ENCODE measurements around a stretch of chr4.

GRCh38 chr4:165325465-165326230, 1.8 kb upstream of the MSMO1 start:
- RRBS = no CpG with 5 or more reads among the region's 6 CpGs

DNA sequence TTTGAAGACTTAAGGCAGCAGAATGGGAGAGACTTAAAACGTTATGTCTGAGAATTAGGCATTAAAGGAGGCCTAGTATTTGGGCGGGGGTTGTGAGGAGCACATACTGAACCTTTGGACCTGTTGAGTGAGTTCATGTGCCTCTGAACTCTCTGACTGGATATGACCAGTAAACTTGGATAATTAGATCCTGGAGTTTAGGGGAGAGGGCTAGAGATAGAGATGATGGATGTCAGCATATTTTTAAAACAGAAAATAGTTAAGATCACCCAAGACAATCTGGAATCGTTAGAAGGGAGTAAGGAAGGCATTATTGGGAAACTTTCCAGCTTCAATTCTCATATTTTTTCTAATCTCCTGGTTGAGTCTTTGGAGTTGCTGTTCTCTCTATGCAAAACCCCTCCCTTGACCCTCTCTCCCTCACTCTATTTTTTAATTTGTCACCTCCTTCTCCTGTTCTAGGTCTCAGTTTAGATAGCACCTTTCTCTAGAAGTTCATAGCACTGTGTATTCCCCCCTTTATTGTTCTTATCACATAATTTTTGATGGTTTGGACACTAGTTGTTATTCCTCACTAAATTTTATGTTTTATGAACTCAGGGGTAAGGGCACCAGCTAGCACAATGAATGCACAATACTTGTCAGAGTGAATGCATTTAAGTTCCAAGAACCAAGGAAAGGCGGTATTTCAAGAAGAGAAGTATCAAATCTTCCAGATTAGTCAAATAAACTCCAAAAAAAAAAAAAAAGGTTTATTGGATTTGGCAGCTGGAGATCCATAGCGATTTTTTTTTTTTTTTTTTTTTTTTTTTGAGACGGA, 1.6 kb downstream of the MSMO1 start:
- RRBS = no CpG with 5 or more reads among the region's 6 CpGs

- RRBS = no CpG with 5 or more reads among the region's 15 CpGs
Observed at GRCh38 chr4:165379628-165380377, 995 bp downstream of the CPE start.

DNA sequence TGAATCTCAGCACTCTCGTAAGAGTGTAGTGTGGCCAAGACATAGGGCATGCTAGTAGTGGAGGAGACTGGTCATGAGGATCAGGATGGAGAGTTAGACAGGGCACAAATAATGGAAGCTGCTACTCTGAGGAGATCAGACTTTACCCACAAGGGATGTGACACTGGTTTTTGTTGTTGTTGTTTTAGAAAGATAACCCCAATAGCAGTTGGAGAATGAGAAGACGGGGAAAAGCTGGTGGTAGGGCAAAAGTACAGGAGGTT, 203.2 kb downstream of the CPE start:
- RRBS = no CpG with 5 or more reads among the region's 2 CpGs

GRCh38 chr4:168503827-168504362, 7.0 kb downstream of the PALLD start:
- RRBS = no CpG with 5 or more reads among the region's 9 CpGs

DNA sequence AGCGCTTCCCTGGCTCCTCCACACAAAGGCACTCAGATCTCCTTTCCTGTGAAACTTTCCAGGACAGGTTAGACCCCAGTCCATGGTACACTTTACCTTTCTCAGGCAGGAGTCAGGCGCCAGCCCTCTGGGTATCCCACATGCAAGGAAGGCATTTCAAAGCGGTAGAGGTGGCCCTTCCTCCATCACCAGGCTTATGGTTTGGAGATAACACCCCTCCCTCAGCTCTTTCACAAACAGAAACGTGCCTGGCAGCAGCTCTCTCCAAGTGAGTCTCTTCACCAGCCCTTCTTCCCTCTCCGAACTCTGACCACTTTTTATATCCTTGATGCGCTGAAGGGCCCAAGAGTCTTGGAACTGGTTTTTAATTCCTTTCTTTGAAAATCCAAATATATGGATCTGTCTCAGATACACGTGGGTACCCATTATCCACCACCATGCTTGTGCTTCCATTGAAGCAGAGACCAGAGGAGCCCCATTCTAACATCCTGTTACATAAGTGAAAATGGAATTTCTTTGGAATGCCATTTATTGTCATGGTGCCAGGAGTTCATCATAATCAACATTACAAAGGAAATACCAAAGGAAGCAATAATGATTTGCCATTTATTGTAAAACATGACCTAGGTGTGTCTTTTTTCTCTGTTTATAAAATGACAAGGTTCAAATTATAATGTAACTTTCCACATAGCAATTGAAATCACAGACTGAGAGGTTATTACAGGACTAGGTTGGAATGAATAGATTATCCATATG, 61.6 kb downstream of the PALLD start:
- RRBS = no CpG with 5 or more reads among the region's 7 CpGs

DNA sequence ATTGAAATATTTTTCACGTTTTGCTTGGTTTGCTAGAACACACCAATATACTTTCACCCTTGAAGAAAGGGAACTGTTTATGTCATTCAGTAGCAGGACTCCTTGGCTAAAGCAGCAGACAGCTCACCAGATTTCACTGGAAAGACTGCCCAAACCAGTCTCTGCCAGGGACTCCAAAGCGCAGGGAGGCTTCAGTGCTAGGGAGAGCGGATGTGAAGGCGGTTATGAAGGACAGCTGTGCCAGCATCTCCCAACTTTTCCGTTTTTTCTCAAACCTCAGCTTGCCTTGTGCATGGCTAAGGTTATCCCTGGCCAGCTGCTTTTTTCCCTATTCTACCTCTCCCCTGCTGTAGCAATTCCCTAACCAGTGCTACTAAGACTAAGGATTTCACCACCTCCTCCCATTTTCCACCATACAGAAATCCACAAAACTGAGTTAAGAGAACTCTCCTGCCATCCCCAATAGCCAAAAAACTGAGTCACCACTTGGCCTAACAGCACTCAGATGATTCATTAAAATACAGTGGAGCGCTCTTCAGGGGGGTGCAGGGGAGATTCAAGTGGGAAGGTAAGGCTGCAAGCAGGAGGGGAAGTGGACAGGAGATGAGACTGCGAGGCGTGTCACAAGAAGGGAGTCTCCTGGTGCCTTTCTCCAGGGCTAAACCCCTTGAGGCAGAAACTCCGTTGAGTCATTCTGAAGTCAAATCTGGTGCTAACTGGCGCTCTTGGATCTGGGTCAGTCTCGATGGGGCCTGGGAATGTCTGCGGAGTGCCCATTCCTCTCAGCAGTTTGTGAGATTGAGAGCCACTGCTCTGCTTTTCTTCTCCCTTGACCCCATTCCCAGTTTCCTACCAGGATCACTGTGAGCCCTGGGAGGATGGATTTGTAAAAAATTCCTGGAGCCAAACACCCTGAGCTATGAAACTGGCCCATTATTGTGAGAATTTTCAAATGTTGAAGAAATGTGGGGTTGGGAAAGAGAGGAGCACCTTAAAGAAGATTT, 90.8 kb downstream of the PALLD start:
- RRBS = no CpG with 5 or more reads among the region's 12 CpGs

- RRBS = no CpG with 5 or more reads among the region's 3 CpGs
Observed at GRCh38 chr4:168722890-168723507, 226.1 kb downstream of the PALLD start.

- RRBS = no CpG with 5 or more reads among the region's 3 CpGs
Observed at GRCh38 chr4:168839614-168840125, 170.4 kb downstream of the CBR4 start.

GRCh38 chr4:168840126-168840923, 169.7 kb downstream of the CBR4 start:
- RRBS = no CpG with 5 or more reads among the region's 9 CpGs

GRCh38 chr4:168926811-168927979, 82.9 kb downstream of the CBR4 start:
- RRBS = no CpG with 5 or more reads among the region's 4 CpGs

DNA sequence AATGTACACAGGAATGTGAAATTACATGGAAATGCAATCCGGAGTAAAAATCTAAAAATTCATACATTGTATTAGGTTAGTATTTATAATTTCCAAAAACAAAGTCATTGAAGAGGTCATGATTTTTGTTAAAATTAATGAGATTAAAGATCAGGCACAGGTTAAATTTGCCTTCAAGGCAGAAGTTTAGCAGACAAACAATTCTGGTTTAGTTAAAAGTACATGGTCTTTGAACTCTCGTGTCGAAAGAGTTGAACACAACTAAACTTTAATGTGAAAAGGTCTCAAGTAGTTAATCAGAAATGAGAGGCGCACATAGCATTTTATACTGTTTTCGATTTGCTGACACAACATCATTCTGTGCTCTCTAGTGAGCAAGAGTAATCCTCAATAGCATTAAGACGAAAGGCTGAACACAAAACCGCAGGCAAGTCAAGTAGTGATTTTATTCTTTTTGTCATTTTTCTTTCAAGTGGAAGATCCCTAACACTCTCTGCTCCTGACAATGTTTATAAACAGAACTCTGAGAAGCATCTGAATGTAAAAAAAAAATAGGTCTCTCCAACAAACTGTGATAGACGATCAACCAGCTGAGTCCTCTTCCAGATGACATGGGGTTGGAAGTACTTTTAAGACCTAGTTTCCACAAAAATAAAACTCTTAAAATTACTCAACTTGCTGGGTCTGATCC, 49.8 kb downstream of the SH3RF1 start:
- RRBS = no CpG with 5 or more reads among the region's 8 CpGs

DNA sequence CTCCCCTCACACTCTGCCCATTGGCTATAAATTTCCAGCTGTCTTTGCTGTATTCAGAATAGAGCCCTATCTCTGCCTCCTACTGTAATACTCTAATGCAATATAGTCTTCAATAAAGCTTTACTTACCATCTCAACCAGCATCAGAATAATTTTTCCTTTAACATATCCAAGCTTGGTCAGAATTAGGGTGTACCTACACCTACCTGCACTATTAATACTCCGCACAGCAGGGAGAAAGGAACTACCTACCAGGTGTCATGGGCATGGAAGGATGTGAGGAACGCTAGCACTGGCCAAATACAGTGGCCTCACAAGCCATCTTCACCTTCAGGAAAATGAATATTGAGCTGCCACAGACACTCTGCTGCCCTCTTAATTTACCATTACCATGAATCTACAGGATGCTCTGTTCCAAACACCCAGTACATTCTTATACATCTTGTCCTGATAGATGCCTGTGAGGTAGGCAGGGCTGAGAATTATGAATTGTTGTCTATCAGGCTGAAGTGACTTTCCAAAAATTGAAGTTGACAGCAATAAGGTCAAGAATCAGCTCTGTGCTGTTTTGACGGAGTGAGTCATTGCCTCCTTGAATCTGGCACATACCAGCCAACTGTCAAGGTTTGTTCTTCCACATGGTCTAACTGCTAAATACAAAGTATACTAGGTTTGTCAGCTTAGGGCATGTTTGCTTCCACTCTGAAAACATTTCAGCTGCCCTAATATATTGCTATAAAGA, 32.5 kb downstream of the SH3RF1 start:
- RRBS = no CpG with 5 or more reads among the region's 3 CpGs

DNA sequence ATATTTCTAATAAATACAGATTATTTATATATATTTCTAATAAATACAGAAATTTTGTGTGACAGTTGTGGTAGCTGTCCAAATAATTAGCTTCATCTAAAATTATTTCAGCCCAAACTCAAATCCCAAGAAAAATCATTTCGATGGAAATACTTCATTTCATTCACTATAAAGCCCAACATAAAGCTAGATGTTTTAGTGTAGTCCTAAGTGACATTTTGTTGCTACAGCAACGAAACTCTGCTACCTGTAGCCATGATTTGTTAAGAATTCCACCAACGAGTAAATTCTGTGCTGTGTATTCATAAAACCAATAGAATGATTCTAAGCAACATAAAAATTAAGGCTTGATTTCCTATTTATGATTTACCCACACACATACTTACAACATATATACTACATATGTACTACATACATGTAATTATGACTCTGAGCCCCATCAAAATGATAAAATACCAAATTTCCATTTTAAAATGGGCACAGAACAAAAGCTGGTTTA, 2.7 kb downstream of the SH3RF1 start:
- RRBS = no CpG with 5 or more reads among the region's 3 CpGs

GRCh38 chr4:169269834-169270724, 677 bp downstream of the SH3RF1 start:
- RRBS = 2% methylated on average over 14 of the region's 54 CpGs

- RRBS = no CpG with 5 or more reads among the region's 9 CpGs
Observed at GRCh38 chr4:169499178-169499918, 113.0 kb downstream of the NEK1 start.

DNA sequence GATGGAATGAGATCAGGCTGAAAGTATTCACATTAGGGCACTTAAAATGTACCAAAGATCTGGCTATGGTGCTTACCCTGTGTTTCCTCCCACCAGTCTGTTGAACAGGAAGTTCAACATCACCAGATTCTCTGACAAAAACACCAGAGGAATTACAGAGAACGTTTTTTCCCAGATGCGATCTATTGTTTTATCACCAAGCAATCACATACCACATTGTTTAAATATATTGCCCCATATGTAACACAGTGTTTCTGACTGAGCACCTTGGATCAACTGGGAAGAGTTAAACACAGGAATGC, 2.0 kb upstream of the CLCN3 start:
- RRBS = no CpG with 5 or more reads among the region's 2 CpGs

- RRBS = no CpG with 5 or more reads among the region's 6 CpGs
Observed at GRCh38 chr4:169668091-169668727, 47.8 kb downstream of the CLCN3 start.

- RRBS = no CpG with 5 or more reads among the region's 2 CpGs
Observed at GRCh38 chr4:169942636-169942872, 83.6 kb downstream of the MFAP3L start.

All from amniotic epithelial cell (primary cell).